Myometrial cell (primary cell): ENCODE results near the gene RHO.

DNA sequence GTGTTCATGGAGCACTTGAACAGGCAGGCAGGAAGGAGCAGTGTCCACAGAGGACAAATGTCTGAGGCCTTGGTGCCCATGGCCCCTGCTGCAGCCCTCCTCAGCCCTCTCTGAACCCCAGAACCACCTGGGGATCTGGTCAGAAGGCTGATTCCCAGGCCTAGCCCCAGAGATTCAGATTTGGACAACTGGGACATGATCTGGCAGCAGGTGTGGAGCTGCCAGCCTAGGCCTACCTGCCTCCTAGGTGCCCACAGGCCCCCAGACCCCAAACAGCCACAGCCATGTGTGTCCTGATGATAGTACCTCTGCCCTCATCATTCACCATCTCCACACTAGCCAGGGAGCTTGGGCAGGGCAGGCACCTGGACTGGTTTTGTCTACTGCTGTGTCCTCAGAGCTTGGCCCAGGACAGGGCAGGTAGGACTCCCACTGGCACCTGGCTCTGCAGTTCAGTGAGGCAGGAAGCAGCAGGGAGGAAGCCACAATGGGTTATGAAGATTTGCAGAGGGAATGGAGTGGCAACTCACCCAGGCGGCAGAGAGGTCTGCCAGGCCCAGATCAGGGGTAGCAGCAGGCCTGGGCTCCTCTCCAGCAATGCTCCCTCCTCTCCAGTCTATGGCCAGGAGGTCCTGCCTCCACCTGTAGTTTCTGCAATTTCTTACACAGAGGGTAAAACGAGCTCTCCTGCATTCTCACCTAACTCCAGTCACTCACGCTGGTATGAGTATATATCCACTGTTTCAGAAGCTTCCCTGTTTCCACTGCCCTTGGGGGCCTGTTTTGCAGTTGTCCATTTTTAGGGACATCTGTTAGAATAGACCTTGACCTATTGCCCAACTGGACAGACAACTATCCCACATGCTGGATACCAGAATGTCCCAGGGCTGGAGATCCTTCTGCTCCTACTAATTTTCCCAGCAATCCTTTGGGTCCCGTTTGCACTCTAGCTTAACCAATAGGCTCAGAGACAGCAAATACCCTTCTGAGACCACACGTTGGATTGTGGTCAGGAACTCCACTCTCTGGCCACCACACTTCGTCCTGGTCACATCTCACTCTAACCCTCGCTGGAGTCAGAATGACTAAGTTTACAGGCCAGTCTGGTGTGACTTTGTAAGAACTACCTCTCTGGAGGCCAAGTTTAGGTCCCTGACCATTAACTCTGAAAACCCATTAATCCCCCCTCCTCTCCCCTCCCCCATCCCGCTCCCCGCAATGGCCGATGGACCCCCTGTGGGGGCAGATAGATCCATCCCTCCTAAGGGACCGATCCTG, 2.3 kb downstream of the H1-10 start:
- RAMPAGE, long total RNA: no peak

- RAMPAGE, long total RNA: no peak
Measured at GRCh38 chr3:129344519-129345018, 28.5 kb upstream of the H1-10 start.

- RAMPAGE, long total RNA: no peak
Measured at GRCh38 chr3:129417312-129417839, 11.1 kb downstream of the EFCAB12 start.

GRCh38 chr3:129440429-129440815, 398 bp downstream of the IFT122 start:
- RAMPAGE, long total RNA: no peak

- RAMPAGE, long total RNA: no peak
Measured at GRCh38 chr3:129528441-129528840, at the start of gene RHO. RHO (plus strand) TSS chr3:129528639.

GRCh38 chr3:129570728-129571433, 27.9 kb downstream of the H1-8 start:
- RAMPAGE, long total RNA: no peak

DNA sequence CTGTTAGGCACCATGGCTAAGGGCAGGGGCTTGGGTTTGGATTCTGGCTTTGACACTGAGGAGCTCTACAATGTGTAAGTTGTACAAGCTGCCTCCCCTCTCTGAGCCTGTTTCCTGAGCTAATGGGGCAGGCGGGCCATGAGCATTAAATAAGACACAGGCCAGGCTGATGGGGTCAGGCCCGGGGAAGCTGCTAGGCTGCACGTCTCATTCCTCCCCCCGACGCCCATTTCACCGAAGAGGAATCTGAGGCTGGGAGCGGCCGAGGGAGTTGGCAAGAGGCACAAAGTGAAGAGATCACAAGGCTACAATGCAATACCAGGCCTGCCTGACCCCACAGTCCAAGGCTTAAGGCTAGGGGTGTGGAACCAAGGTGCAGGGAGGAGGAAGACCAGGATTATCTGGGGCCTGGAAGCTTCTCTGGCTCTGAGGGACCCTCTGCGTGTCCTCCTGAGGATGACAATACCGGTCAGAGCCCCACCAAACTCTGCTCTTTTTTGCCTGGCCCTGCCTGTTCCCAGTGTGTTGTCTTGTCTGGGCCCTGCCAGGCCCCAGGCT, 19.4 kb downstream of the PLXND1 start:
- RAMPAGE, long total RNA: no peak

GRCh38 chr3:129596203-129597360, 9.9 kb downstream of the PLXND1 start:
- RAMPAGE, long total RNA: no peak

GRCh38 chr3:129664769-129665429, 58.4 kb upstream of the PLXND1 start:
- RAMPAGE, long total RNA: no peak

- RAMPAGE, long total RNA: no peak
Measured at GRCh38 chr3:129794094-129794790, 99.3 kb downstream of the TMCC1 start.

DNA sequence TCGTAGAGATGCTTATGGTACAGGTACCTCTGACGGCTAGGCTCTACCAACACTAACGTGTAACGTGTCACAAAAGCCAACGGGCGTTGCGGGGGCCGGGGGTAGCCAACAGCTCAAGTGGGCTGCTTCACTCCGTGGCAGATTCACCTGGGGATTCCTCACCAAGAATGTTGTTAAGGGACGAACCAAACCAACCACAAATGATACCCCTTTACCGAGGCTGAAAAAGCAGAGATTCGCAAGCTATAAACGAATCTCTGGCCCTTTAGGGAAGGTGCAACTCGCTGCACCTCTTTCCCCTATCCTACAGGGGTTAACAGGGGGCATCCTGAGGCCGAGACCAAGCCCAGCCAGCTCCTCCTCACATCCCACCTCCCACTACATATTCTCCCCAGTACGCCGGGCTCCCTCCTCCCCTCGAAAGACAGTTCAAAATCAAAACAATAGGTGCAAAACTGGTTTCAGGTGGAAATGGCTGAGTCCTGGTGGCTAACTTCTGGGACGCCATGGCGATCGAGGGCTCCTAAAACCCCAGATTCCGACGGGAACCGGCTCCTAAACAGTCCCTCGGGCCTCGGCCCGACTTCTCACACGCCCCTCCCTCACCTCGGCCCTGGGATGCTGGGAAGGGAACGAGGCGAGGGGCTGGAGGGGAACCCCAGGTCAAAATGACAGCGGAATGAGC, 793 bp downstream of the TMCC1 start:
- RAMPAGE, long total RNA: no peak

- RAMPAGE, long total RNA: no peak
Measured at GRCh38 chr3:130119667-130120211, 38.1 kb downstream of the ALG1L2 start.

DNA sequence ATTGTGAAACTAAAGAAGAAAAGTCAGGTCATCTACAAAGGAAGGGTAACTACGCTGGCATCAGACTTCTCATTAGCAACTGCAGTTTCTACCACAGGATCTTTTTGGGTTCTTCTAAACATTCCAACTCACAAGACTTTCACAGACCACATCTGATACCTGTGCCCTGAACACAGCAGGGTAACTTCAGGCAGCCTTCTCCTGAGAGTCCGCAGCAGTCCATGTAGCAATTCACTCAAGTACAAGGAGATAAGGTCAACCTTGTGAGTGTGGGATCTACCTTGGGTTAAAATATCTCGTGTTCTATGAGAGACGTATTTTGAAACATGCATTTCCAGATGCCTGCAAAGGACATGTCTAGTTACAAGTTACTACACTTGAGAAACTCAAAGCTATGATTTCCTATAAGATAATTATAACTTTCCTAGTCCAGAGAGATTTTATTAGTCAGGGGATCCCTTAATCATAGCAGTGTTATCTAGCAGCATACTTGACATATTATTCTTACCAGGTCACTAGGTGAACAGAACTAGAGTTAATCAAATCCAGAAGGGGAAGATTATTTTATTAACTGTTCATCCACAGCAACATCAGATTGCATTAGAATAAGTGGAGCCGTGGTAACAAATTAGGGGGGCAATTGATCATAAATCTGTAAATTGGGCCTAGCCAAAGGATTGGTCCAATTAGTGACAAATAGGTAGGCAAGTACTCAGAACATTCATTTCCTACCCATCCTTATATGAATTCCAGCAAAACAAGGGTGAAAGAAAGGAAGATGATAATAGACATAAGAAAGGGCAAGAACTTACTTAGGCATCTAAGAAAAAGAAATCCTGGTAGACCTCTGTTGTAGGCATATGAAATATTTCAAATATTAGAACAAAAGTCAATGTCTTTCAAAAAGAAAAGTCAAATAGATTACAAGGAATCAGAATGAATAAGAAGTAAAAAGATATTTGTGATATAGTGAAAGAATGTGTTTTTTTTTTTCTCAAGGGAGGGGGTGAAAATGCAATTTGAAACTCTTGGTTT, 66.2 kb downstream of the ASTE1 start:
- RAMPAGE, long total RNA: no peak

DNA sequence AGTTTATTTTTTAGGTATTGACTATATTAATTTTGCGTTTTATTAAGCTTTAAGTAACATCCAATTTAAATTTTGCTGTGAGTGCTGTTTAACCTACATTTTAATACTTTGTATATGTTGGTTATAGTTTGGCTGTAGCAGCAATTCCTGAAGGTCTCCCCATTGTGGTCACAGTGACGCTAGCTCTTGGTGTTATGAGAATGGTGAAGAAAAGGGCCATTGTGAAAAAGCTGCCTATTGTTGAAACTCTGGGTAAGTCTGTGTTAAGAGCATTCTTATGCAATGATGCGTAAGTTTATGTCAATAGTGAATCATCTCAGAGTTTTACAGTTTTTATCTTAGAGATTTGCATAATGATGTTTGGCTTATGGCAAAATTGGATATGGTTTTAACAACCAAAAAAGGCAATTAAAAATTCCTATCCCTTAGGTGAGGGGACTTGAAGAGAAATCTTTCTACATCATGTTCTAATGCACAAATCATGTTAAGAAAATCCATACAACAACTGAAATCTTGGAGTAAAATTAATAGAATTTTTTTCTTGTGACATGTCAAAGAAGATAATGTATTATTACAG, 62.7 kb downstream of the ASTE1 start:
- RAMPAGE, long total RNA: no peak

GRCh38 chr3:131025903-131026154, 796 bp downstream of the ASTE1 start:
- RAMPAGE, long total RNA: no peak

DNA sequence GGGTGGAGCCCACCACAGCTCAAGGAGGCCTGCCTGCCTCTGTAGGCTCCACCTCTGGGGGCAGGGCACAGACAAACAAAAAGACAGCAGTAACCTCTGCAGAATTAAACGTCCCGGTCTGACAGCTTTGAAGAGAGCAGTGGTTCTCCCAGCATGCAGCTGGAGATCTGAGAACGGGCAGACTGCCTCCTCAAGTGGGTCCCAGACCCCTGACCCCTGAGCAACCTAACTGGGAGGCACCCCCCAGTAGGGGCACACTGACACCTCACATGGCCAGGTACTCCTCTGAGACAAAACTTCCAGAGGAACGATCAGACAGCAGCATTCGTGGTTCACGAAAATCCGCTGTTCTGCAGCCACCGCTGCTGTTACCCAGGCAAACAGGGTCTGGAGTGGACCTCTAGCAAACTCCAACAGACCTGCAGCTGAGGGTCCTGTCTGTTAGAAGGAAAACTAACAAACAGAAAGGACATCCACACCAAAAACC, 49.6 kb upstream of the NUDT16 start:
- RAMPAGE, long total RNA: no peak

DNA sequence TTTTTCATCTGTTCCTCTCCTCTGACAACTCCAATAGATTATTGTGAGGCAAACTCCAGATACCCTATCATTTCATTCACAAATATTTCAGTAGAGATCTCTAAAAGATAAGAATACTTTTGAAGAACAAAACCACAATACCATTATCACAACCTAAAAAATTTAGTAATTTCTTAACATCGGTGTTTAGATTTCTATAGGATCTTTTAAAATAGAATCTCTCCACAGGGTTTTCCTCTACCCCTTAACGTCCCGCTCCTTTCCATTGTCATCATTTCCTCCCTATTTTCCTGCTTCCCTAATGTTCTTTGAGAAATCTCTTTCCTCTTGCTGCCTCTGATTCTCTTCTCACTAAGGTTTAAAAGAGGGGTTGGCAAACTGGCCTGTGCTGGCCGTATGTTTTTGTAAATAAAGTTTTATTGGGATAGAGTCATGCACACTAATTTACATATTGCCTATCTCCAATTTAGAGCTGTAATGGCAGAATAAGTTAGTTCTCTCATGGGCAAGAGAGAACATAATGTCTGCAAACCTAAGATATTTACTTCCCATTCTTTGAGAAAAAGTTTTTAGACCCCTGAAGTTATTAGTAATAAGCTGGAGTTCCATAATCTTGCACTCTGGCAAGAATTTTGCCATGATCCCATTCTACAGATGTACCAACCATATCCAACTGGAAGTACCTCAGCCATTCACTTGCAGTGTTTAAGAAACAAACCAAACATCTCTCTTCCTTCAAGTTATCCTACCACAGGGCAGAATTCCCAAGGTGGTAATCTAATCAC, 25.0 kb downstream of the MRPL3 start:
- RAMPAGE, long total RNA: no peak

DNA sequence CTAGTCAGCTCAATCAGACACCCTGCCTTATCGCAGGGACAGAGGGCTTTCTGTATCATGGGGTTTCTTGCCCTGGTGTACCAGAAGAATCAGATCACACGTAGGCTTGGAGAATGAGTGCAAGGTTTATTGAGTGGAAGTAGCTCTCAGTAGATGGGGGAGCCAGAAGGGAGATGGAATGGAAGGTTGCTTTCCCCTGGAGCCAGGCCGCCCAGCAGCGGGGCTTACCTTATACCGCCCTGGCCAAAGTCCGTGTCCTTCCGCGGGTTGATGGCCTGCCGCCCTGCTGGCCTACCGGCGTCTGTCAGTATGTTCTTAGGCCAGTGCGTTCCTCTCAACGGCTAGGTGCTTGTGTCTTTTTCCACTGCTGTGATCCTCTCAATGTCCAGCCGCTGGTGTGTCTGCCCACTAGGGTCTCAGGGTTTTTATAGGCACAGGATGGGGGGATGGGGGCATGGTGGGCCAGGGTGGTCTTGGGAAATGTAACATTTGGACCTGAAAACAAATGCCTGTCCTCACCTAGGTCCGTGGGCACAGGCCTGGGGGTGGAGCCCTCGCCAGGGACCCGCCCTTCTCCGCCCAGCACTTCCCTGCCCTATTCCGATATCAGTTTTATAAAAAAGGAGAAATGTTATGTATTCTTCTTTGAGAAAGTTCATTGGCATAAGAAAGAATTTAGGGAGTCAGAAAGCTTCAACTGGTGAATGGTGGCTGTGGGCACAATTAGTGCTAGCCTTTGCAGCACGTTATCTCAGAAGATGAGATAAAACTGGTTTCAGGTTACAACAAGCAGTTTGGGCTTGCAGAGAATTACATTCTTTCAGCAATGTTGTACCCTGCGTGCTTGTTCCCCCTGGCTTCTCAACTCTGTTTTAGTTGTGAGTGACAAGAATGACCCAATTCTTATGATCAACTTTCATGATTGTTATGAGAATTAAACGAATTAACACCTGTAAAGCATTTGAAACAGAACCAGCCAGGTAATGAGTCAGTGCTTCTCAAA, 31.9 kb upstream of the ACP3 start:
- RAMPAGE, long total RNA: no peak

DNA sequence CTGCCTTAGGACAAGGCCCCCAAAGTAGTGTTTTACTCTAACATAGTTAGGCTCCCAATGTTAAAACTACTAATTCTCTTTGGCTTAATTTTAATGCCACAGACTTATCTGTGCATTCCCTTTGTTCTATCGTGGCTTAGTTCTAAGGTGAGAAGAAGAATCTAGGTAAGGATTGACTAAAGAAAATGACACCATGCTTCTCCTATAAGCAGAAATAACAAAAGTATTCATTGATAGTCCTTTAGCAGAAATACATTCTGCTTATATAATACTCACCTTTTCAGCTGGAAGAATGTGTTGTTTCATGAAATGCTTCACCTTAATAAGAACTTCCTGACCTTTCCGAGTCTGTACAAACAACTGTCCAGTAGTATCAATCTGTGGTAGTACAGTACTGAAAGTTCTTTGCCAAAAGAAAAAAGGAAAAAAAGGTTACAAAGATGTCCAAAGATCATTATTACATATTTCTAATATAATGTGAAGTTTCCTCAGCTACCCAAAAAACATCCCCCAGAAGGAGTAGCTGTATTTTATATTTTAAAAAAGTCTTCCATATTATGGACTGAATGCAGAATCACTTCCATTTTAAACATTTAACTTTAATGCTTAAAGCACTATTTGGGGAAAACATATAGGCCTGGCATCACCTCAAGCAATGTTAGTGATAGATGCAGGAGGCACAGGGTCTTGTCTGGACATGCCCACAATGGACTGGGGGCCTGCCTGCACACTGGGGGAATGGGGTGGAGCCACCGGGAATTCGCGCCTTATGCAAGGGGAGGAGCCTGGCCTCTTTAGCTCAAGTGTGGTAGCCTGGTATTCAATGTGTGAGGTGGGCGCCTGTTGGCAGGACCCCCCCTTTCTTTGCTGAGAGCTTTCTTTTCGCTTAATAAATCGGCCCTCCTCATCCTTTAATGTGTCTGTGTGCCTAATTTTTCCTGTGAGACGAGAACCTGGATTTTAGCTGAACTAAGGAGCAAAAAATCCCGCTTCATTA, 29.6 kb downstream of the ACKR4 start:
- RAMPAGE, long total RNA: no peak

- RAMPAGE, long total RNA: no peak
Measured at GRCh38 chr3:133569945-133570662, 3.4 kb upstream of the CDV3 start.